Cardiac ventricle fibroblast (primary cell): ENCODE results near the gene ZER1.

DNA sequence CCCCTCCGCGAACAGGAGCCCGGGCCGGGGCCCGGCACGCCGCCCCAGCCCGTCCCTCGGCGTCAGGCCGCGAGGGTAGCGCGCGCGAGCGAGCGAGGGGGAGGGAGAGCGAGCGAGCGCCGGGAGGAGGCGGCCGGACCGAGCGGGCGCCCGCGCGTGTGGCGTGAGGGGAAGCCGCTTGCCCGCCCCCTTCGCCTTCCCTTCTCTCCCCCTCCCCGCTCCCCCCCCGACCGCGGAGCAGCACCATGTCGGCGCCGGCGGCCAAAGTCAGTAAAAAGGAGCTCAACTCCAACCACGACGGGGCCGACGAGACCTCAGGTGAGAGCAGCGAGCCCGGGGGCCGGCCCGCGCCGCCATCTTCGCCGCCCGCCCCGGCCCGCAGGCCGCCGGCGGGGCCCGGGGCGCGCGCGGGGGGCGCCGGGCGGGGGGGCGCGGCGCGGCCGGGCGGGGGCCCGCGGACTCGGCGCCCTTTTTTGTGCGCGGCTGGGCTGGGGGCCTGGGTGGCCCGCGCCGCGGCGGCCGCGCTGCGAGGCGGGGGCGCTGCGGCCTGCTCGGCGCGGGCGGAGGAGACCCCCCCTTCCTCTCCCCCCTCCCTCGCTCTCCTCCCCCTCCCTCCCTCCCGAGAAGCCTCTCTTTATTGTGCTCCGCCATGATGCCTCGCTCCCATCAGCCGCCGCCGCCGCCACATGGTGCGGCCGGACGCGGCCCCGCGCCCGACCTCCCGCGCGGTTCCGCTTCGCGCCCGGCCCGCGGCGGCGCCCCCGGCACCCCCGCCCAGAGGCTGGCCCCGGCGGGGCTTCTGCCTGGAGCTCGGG lies 523 bp downstream of the SET start:
- RAMPAGE, long total RNA: no peak

DNA sequence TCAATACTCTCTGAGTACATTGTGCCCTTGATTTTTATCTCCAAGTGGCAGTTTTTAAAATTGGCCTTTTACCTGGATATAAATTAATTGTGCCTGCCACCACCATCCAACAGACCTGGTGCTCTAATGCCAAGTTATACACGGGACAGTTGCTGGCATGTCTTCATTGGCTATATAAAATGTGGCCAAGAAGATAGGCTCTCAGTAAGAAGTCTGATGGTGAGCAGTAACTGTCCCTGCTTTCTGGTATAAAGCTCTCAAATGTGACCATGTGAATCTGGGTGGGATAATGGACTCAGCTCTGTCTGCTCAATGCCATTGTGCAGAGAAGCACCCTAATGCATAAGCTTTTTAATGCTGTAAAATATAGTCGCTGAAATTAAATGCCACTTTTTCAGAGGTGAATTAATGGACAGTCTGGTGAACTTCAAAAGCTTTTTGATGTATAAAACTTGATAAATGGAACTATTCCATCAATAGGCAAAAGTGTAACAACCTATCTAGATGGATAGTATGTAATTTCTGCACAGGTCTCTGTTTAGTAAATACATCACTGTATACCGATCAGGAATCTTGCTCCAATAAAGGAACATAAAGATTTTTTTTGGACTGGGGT lies 6.4 kb upstream of the PKN3 start:
- RAMPAGE, long total RNA: no peak

GRCh38 chr9:128696404-128697303 lies 5.6 kb upstream of the PKN3 start:
- RAMPAGE, long total RNA: no peak

DNA sequence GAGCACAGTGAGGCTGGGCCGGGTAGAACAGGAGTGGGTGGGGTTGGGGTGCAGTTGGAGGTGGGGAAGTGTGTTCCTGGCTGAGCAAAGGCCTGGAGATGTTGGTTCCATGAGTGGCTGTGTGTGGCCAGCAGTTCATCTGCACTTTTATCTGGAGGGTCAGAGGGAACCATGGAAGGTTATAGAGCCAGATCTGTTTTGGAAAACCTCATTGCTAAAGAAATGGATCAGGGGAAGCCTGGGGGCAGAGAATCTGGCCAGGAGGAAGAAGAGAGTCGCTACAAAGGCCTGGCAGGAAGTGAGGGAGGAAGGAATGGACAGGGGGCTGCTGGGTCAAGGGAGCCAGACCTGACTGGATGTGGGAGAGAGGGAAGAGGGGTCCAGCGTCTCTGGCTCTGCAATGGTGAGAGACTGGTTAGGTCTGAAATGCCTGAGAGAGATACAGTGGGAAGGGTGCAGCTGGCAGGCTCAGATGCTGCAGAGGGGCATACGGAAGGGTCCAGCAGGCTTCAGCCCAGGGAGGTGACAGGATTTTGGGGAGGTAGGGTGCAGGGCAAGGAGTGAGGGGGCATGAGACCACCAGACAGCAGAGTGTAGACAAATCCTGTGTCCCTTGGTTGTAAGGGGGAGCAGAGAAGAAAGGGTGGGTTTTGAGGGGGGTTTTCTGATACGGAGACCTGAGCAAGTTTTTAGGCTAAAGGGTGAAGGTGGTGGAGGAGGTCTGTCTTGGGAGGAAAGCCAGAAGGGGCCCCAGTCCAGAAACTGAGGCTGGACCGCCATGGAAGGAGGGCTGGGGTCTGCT lies 1.1 kb downstream of the ZDHHC12 start:
- RAMPAGE, long total RNA: no peak

- RAMPAGE, long total RNA: no peak
Observed at GRCh38 chr9:128771783-128772182, at the start of gene ZER1. TSS of gene ZER1 (minus strand) at chr9:128771927.

- RAMPAGE, long total RNA: no peak
Observed at GRCh38 chr9:128781024-128781499, 6.0 kb upstream of the TBC1D13 start.

- RAMPAGE, long total RNA: no peak
Observed at GRCh38 chr9:128783541-128784033, 3.5 kb upstream of the TBC1D13 start.

DNA sequence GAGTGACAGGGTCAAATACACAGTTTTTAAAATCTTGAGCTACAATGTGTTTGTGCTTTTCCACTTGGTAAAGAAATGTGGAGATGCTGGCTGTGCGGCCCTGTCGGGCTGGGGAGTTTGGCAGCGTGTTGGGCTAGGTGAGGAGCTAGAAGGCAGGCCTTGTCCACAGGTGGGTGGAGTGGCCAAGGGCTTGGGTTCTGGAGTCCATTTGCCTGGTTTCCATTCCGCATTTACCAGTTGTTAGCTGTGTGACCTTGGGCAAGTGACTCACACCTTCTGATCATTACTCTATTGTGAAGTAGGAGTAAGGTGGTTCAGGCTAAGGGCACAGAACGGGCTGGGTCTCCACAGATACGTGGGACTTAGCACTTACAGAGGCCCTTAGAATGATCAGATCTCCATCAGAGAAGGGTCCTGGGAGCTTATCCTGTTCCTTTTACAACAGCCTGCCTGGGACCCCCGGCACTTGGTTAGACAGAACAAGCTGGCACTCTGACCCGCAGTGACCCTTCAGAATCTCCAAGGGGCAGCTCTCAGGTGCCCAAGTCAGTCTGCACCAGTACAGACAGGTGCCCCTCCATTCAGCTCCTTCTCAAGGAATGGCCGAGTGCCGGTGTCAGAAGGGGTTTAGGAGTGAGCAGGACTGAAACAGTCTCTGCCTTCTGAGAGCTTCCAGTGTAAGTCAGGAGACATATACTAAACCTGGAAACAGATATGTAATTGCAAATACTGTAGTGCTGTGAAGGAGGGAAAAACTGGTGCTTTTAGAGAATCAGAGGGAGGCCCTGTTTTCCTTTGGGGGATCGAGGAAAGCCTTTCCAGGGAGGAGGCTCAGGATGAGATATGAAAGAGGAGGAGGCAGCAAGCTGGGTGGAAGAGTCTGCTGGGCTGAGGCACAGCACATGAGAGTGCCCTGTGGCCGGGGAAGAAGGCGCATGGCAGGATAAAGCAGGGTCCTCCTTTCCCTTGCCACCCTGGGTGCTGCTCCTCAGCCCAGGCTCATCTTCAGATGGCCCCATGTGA lies 6.5 kb downstream of the TBC1D13 start:
- RAMPAGE, long total RNA: no peak

DNA sequence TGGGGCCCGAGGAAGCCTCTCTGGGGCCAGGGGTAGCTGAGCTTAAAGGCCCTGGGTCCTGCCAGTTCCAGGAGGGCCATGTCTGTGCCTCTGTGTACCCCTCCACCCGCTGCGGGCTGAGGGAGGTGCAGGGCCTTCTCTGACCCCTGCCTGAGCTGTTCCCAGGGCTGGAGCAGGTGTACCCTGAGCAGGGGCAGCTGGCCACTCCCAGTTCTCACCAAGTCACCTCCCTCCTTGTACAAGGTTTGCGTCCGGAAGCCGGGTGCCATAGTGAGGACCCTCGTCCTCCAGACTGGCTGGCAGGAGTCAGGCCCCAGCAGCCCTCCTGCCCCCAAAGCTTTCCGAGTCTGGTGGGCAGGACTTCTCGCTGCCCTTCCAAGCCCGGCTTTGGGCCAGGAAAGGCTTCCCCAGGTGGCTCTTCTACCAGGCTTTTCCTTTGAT lies 9.2 kb upstream of the ENDOG start:
- RAMPAGE, long total RNA: no peak

GRCh38 chr9:128883387-128883627 lies 1.4 kb downstream of the LRRC8A start:
- RAMPAGE, long total RNA: no peak

DNA sequence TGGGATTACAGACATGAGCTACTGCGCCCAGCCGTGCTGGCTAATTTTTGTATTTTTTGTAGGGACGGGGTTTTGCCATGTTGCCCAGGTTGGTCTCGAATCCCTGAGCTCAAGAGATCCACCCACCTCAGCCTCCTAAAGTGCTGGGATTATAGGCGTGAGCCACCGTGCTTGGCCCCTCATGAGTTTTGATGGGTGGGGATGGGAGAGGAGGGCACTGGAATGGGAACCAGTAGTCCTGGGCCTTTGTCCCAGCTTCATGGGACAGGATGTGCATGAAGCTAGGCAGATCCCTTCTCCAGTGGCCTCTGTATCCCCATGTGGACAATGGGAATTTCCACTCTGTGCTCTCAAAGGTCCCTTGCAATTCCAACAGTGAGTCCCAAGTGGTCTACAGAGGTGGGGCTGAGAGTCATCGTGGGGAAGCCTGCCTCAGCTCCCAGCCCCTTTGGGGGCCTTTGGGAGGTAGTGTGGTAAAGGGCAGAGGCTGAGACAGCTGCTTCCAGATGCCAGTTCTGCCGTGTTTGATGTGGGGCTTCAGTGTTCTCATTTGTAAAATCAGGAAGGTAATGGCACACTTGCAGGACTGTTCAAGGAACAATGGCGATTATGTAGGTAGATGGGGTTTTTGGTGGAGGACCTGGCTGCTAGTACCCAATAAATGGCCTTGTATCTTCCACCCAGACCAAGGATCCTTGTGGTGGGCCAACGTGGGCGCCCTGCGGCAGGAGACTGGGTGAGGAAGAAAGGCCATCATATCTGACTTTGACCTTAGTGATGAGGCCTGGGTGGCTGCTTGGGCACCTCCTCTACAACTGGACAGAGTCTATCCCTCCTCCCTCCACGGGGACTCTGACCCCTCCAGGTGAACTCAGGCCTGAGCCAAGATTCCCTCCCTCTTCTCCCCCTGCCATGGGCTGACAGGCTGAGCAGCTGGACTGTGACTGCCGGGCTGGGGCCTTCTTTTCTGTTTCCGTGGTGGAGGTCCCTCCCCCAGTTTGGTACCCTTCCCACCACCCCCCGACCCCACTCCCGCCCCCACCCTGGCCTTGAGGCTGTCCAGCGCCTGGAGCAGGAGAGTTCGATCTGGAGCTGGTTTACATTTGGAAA lies 1.7 kb upstream of the PHYHD1 start:
- RAMPAGE, long total RNA: no peak

DNA sequence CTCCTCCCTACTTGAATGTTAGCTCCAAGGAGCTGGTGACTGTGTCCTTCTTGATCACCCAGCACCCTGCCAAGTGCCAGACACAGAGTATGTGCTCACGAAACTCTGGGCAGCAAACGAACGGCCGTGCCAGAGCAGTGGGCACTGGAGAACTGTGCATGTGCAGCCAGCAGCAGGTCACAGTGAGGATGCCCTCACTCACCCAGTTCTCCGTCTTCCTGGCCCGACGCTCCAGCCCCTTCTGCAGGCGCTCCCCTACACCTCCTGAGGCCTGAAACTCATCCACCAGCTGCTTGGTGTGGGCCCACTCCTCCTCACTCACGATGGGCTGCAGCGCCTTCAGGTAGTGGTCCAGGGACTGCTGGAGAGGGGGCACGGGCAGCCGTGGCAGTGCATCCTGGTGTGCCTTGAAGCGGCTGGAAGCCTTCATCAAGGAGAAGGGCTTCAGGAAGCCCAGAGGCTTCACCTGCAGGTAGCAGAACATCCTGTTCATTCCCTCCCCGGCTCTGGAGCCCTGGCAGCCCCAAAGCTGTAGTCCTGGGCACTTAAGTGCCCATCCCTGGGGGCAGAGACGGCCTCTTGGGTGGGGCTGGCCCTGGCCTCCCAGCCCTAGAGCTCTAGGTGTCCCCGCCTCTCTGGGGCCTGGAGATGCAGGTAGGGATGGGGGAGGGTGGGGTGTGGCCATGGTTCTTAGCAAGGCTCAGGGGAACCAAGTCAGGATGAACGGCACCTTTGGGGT lies 2.8 kb downstream of the CRAT start:
- RAMPAGE, long total RNA: no peak

DNA sequence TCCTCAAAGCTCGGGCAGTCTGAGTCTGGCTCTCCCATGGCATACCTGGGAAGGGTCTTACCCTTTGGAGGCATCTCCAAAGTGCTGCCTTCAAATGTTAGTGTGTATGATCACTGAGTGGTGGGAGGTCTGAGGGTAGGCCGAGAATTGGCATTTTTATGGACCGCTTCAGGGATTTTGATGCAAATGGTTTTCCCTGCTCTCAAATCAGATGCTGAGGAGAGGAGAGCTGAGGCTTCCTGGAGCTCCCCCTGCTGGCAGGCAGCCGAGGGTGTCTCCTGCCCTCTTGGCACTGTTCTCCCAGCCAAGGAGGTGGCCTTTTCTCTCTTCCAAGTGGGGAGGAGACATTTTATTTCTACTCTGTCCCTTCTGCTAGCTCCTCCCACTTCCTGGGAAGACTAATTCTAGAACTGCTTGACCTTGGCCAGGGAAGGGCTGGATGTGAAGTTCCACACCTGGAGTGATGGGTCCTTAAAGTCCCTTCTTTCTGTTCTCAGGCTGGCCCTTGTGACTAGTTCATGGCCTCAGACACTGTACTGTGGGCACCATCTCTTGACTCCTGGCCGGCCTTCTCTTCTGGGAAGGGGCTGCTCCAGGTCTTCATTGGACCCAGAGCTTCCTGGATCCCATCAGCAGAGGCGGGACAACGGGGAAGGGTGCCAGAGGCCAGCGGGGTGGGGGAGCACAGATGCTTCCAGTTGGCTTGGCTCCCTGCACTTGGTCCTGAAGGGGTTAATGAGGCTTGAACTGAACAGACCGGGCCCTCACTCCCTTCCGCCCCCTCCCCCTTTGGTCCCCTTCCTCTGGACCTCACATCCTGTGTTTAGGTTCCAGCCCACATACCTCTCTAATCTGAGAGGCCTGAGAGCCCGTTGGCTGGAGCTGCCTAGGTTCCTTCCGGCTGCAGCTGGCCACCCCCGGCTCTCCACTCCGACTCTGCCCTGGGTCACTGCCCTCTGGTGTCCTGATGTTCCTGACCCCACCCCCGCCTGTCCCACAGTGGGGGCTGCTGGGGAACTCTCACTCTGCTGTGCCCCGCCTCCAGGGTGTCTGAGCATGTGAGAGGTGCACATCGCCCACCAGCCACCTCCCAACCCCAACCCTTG lies 32.0 kb downstream of the PTPA start:
- RAMPAGE, long total RNA: no peak

GRCh38 chr9:129146560-129147098 lies 31.4 kb downstream of the IER5L start:
- RAMPAGE, long total RNA: no peak

DNA sequence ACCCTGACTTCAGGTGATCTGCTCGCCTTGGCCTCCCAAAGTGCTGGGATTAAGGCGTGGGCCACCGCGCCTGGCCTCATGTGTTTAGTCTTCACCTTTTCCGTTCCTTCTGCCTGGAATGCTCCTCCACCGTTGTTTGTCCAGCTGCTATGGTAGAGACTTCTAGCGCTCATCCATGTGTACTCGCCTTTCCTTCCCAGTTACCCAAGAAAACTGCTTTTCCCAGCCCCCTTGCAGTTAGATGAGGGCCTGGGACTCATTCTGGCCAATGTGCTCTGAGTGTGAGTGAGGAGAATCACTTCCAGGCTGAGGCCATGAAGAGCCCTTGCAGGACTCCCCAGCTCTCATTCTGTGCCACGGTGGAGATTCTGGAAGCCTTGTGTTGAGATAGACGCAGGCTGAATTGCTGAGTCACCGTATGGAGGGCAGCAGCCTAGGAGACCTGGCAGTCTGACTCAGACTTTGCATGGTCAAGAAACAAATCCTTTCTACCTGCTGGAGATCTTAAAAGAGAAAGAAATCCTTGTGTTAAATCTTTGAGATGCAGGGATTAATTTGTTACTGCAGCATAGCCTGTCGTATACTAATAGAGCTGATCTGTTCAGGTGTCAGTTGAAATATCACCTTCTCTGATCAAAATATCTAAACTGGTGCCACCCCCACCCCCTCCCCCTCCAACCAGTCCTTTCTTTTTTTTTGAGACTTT lies 10.1 kb downstream of the IER5L start:
- RAMPAGE, long total RNA: no peak

- RAMPAGE, long total RNA: no peak
Observed at GRCh38 chr9:129175595-129176606, 2.2 kb downstream of the IER5L start.

DNA sequence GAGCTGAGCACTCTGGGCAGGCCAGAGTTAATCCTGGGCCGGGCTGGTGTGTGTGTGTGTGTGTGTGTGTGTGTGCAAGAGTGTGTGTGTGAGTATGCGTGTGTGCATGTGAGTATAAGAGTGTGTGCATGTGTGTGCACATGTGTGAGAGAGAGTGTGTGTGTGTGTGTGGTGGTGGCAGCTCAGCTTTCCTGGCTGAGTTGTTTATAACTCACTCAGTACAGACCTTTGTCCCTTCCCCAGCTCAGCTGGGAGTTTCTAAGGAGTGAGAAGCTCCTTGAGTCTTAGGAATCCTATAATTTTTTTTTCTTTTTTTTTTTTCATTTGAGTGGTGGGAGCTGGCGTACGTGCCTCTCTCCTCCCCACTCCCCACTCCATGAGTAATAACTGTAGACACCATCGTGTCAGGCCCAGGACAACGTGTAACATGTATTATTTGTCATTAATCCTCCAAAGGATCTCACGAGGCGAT lies 5.9 kb upstream of the IER5L start:
- RAMPAGE, long total RNA: no peak

GRCh38 chr9:129282273-129283150 lies 104.5 kb upstream of the IER5L start:
- RAMPAGE, long total RNA: no peak

- RAMPAGE, long total RNA: no peak
Observed at GRCh38 chr9:129335290-129336120, 157.4 kb upstream of the IER5L start.

- RAMPAGE, long total RNA: no peak
Observed at GRCh38 chr9:129336410-129337395, 158.6 kb upstream of the IER5L start.